Skeletal muscle cell (primary cell): ENCODE data around the gene PIP.

- RRBS = no CpG with 5 or more reads among the region's 6 CpGs
Measured at GRCh38 chr7:141554870-141555650, 3.9 kb downstream of the AGK start.

DNA sequence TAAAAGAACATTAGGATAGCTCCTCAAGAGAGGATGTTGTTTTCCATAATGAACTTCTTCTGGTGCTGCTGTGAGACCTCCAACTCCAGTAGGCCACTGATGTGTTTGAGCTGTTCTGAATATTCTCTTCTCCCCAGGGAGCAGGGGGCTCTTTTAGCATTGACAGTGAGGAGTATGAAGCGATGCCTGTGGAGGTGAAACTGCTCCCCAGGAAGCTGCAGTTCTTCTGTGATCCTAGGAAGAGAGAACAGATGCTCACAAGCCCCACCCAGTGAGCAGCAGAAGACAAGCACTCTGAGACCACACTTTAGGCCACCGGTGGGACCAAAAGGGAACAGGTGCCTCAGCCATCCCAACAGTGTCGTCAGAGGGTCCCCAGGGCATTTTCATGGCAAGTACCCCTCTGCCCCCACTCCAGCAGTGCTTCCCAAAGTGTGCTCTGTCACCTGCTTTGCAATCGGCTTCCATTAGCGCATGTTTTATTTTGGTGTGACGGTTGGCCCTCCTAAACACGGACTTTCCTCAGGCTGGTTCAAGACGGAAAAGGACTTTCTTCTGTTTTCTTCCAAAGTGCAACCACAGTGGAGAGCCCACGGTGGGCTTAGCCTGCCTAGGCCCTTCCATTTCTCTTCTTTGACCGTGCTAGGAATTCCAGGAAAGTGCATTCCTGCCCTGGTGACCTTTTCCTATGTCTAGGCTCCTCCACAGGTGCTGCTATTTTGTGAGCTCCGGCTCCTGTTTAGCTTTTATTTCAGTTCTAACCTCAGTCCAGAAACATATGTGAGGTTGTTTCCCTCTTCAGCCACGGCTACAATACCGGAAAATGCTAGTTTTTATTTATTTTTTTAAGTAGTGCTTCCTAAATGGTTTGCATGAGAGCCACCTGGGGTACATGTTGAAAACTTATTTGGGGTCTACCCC, 49.1 kb downstream of the DENND11 start:
- RRBS = 85% methylated on average over 3 of the region's 13 CpGs

GRCh38 chr7:141674754-141675026, 27.3 kb downstream of the DENND11 start:
- RRBS = no CpG with 5 or more reads among the region's 4 CpGs

GRCh38 chr7:141696315-141697058, 5.5 kb downstream of the DENND11 start:
- RRBS = no CpG with 5 or more reads among the region's 2 CpGs

- RRBS = no CpG with 5 or more reads among the region's 9 CpGs
Measured at GRCh38 chr7:141727740-141728219, 10.4 kb upstream of the SSBP1 start.

- RRBS = no CpG with 5 or more reads among the region's 4 CpGs
Measured at GRCh38 chr7:141760575-141761772, 2.9 kb upstream of the TAS2R3 start.

DNA sequence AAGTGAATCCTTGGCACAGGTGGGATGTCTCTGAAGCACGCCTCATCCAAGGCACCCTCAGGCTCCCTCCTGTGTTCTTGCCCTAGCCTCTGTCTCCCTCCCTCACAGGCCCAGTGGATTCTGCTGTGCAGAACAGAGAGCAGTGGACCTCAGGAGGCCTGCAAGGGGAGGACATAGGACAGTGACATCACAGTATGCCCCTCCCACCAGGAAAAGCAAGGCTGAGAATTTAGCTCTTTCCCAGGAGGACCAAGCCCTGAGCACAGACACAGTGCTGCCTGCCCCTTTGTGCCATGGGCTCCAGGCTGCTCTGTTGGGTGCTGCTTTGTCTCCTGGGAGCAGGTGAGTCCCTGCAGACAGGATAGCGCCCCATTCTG, 62.9 kb upstream of the PRSS58 start:
- RRBS = no CpG with 5 or more reads among the region's 2 CpGs

GRCh38 chr7:142348844-142349295, 91.0 kb upstream of the PRSS58 start:
- RRBS = no CpG with 5 or more reads among the region's 6 CpGs

DNA sequence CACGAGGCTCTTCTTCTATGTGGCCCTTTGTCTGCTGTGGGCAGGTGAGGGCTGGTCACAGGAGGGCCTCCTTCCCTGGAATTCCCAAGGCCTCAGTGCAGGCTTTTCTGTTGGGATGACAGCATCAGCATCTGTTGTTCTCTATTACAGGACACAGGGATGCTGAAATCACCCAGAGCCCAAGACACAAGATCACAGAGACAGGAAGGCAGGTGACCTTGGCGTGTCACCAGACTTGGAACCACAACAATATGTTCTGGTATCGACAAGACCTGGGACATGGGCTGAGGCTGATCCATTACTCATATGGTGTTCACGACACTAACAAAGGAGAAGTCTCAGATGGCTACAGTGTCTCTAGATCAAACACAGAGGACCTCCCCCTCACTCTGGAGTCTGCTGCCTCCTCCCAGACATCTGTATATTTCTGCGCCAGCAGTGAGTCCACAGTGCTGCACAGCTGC, 142.1 kb upstream of the PRSS58 start:
- RRBS = no CpG with 5 or more reads among the region's 5 CpGs

DNA sequence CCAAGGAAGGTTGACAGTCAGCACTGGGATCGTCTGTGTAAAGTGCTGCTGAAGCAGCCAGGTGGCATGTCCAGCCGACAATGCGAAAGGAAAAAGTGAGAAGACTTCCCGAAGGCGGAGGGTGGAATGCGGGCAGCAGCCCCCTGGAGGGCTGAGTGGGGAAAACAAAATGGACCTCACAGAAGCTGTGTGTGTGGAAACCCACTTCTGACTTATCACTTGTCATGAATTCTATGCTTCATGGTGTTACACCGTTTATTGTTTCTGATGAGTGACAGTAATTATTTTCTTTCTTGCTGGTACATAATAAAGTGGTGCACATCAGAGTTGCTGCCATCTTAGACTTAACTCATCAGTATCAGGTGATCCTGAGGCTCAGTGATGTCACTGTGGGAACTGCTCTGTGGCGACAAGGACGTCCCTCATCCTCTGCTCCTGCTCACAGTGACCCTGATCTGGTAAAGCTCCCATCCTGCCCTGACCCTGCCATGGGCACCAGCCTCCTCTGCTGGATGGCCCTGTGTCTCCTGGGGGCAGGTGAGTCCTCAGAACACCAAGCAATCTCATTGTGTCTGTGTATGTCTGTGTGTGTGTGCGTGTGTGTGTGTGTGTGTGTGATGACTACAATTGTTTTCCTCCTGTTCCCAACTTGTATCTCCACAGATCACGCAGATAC, 220.3 kb upstream of the PRSS1 start:
- RRBS = no CpG with 5 or more reads among the region's 11 CpGs

DNA sequence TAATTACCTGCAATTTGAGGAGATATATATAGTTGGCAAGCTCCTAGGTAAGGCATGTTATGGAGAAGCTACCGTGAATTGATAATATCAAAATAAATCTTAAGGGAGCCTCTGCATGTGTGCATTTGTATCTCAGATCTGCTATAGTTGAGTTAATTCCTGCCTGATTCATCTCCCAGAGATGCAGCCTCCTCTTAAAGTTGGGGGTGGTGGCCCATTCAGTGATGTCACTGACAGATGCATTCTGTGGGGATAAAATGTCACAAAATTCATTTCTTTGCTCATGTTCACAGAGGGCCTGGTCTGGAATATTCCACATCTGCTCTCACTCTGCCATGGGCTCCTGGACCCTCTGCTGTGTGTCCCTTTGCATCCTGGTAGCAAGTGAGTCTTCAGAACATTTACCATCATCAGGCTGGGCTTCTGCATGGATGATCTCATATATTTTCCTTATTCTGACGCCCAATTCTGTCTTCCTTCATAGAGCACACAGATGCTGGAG, 185.8 kb upstream of the PRSS1 start:
- RRBS = no CpG with 5 or more reads among the region's 2 CpGs

GRCh38 chr7:142620294-142620790, 128.9 kb upstream of the PRSS1 start:
- RRBS = no CpG with 5 or more reads among the region's 6 CpGs

DNA sequence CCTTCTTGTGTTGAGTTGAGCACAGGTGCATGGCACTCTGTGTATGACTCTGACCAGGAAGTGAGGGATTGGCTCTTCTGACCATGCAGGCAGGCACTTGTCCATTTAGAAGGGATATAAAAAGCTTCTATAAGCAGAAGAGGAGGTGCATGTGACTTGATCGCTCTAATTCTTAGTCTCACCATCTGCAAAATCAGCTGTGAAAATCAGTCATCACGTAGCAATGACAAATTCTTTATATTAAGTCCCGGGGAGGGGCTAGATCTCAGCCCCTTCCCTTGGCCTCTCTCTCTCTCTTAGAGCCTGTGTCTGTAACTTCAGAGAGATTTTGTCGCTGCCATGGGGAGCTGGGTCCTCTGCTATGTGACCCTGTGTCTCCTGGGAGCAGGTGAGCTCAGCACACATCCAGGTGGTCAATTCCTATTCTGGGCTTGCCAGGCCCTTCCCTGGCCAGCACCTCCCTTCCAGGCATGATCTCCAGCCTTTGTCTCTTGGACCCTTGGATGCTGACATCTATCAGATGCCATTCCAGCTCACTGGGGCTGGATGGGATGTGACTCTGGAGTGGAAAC, 107.8 kb upstream of the PRSS1 start:
- RRBS = no CpG with 5 or more reads among the region's 4 CpGs

DNA sequence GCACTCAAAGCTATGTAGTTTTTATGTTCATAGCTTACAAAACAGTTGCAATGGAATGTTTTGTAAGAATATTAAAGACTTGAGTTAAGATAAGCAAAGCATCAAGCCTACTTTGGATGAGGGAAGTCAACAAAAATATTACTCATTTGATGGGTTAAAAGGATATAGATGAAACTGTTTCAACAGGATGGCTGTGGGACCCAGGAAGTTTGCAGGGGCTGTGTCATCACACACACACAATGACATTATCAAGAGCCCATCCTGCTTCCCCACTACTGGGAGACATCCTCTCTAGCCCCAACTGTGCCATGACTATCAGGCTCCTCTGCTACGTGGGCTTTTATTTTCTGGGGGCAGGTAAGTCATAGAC, 78.8 kb upstream of the PRSS1 start:
- RRBS = no CpG with 5 or more reads among the region's 1 CpG

DNA sequence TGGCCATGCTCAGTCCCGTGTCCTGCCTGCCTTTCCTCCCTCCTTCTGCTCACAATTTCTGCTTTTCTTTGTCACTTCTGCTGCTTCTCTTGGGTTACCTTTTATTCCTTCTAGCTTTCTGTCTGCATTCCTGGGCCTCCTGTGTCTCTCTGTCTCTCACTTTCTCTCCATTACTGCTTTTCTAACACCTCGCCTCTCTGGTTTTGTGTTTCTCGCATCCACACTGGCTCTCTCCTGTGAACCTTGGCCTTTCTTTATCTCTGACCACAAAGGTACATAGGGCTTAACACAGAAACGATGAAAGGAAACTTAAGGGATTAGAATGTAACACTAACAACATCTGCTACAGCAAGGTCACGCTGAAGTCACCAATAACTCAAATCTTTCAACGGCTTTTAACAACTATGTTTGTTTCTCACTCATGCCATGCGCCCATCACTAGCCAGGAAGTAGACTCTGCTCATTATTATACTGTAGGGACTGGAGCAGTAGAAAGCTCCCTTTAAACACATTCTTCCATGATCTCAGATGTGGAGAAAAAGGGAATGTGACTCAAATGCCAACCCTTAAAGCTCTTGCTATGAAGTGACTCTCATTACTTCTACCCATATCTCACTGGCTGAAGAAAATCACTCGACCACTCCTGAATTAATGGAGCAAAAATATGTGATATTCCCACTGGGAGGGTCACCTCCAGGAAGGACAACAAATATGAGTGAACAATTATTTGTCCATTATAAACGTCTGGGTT, 9.3 kb upstream of the OR6V1 start:
- RRBS = no CpG with 5 or more reads among the region's 9 CpGs

- RRBS = no CpG with 5 or more reads among the region's 2 CpGs
Measured at GRCh38 chr7:143131985-143132255, at the start of gene PIP. PIP (plus strand) TSS chr7:143132077.

GRCh38 chr7:143205836-143206500, 15.9 kb upstream of the TAS2R40 start:
- RRBS = no CpG with 5 or more reads among the region's 9 CpGs

- RRBS = no CpG with 5 or more reads among the region's 8 CpGs
Measured at GRCh38 chr7:143222683-143223197, 903 bp downstream of the TAS2R40 start.

- RRBS = no CpG with 5 or more reads among the region's 10 CpGs
Measured at GRCh38 chr7:143268607-143269769, 5.7 kb downstream of the GSTK1 start.

- RRBS = no CpG with 5 or more reads among the region's 7 CpGs
Measured at GRCh38 chr7:143285296-143285829, 605 bp downstream of the TMEM139 start.